Measurements from ENCODE around the genes SPDYE3 and ZCWPW1.

DNA sequence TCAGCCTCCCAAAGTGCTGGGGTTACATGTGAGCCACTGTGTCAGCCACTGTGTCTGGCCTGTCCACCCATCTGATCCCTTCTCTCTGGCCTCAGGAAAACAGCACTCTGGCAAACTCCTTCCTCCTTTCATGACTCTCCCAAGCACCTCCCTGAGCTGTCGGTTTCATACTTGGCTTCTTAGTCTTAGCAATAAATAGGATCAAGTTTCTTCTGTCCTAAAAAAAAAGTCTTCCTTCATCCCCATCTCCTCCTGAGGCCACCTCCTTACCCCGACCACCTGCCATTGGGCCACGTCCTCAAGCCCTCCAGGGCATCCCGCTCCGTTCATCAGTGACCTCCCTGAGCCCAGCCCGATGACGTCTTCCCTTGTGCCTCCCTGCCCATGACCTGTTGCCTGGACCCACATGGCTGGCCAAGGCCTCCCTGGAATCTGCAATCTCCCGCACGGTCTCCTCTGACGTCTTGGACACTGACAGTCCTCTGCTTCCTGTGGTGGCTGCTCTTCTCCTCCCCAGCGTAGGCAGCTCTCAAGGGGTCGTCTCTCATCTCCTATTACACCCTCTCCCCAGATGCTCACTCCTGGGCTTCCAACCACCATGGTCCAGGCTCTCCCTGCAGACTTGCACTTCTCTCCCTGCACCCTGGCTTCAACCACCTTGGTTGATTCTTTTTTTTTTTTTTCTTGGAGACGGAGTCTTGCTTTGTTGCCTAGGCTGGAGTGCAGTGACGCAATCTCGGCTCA is 26.6 kb downstream of the PVRIG start:
- RRBS, result no CpG with 5 or more reads among the region's 15 CpGs

- RRBS, result 3% methylated on average over 23 of the region's 113 CpGs
Observed at GRCh38 chr7:100271543-100272468, 35.7 kb upstream of the SPDYE3 start.

- RRBS, result no CpG with 5 or more reads among the region's 5 CpGs
Observed at GRCh38 chr7:100307548-100307798, at the start of gene SPDYE3. Gene SPDYE3 (plus strand): TSS chr7:100307702.

DNA sequence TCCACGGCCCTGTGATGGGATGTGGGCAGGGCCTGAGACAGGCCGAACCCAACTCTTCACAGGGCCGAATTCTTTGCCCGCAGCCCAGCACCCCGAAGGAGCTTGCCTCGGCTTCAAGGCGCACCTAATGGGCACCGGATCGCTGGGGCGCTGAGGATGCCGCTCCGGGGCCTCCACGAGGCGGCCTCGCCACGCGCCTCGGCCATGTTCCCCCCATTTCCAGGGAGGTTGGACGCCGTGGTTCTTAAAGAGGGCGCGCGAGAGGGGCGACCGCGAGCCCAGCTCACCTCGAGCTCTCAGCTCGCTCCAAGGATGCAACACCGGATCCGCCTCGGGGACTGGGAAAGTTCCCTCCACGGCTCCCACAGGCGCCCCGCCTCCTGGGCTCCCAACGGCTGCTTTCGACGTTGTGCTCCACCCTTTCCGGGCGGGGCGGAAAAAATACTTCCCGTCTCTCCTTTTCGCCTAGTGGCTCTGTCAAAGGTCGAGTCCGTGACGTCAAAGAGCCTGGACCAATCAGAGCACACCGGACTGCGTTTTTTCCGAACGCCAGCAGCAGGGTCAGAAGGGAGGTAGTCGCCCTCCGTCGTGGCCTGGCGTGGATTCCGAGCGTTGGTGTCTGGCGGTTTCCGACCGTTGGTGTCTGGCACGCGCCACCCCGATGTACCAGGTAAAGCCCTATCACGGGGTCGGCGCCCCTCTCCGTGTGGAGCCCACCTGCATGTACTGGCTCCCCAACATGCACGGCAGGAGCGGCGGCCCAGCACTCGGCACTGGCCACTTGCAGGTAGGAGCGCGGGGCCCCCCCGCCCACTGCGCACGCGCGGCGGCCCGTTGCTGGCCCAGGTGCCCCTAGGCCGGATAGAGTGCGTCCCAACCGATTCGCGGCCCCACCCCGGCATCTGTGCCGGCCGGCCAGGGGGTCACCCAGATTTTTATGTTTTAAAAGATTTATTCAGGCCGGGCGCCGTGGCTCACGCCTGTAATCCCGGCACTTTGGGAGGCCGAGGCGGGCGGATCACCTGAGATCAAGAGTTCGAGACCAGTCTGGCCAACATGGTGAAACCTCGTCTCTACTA is 22.0 kb upstream of the PILRB start:
- RRBS, result no CpG with 5 or more reads among the region's 96 CpGs

GRCh38 chr7:100346731-100347964 is 10.8 kb upstream of the PILRB start:
- RRBS, result no CpG with 5 or more reads among the region's 9 CpGs

DNA sequence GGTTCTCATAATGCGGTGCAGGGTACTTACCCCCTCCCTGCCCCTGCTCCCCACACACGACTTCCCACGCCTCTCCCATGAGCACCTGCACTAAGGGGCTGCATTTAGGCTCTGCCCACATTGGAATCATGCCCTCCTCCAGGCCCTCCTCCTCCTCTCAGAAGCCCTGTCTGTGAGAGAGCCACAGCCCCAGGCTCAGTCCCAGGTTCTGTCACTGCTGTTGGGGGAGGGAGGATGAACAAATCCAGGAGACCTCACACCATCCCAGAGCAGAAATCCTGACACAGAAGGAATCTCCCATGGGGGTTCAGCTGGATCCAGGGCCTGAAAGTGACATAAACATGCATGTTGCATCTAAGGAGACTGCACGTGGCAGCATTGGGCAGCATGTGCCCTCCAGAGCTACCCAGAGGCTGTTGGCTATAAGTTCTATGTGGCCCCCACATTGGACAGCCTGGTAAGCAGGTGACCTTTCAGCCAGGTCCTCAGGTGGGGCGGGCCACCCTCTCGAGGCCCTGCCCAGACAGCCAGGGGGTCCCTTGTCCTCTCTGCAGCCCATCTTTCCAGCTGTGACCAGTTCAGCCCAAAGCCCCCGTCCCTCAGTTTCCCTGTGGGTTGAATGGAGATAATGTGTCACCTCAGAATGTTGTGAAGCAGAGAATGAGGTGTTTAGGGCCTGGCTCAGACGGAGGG is 1.6 kb upstream of the PILRA start:
- RRBS, result no CpG with 5 or more reads among the region's 8 CpGs

- RRBS, result no CpG with 5 or more reads among the region's 7 CpGs
Observed at GRCh38 chr7:100382441-100382843, 9.2 kb downstream of the PILRA start.

DNA sequence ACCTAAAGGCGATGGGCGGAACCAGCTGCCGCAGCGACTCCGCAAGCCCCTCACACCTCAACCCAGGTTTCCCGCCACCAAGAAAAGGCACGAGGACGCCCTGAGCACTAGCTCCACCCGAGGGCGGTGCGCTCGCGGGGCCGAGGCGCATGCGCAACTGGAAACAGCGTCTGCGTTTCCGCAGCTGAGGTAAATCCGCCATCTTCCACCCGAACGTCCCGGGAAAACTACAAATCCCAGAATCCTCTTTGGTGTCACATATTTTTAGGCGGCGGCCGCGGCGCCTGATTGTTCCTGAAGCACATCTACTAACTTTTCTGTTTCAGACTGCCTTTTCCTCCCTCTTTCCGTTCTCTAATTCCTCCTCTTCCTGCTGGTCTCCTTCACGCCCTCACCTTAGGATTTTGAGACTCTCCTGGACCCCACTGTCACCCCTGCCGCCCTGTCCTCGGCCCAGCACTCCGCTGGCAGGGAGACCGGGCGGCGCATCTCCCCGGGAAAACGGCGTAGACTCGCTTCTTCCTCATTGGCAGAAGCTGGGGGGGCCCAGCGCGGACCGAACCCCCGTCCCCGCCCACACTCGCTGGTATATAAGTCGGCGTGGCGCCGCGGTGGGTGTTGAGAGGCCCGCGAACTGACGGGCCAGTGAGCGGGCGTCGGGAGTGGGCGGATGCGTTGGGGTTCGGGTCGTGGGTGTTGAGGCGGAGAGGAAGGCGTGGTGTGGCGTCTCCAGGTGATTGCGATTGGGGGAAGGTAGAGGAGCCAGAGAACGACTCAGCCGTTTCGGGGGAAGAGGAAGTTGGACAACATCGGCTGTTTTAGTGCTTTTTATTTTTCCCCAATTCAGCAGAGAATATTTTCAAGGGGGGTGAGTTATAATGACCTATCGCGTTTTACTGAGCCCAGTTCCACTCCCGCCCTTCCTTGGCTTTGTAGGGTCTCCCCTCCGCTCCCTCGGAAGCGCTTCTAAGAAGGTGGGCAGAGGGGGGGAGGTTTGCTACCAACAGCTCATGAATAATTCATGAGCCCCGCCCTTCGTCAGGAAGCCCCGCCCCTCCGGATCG is at the start of gene ZCWPW1:
Gene ZCWPW1, minus strand, starts transcription at position 531 of the 1,064 bp plus-strand sequence.
- RRBS, result no CpG with 5 or more reads among the region's 80 CpGs

GRCh38 chr7:100431488-100432488 is 2.2 kb downstream of the MEPCE start:
- RRBS, result over 99% methylated on average over 5 of the region's 17 CpGs

DNA sequence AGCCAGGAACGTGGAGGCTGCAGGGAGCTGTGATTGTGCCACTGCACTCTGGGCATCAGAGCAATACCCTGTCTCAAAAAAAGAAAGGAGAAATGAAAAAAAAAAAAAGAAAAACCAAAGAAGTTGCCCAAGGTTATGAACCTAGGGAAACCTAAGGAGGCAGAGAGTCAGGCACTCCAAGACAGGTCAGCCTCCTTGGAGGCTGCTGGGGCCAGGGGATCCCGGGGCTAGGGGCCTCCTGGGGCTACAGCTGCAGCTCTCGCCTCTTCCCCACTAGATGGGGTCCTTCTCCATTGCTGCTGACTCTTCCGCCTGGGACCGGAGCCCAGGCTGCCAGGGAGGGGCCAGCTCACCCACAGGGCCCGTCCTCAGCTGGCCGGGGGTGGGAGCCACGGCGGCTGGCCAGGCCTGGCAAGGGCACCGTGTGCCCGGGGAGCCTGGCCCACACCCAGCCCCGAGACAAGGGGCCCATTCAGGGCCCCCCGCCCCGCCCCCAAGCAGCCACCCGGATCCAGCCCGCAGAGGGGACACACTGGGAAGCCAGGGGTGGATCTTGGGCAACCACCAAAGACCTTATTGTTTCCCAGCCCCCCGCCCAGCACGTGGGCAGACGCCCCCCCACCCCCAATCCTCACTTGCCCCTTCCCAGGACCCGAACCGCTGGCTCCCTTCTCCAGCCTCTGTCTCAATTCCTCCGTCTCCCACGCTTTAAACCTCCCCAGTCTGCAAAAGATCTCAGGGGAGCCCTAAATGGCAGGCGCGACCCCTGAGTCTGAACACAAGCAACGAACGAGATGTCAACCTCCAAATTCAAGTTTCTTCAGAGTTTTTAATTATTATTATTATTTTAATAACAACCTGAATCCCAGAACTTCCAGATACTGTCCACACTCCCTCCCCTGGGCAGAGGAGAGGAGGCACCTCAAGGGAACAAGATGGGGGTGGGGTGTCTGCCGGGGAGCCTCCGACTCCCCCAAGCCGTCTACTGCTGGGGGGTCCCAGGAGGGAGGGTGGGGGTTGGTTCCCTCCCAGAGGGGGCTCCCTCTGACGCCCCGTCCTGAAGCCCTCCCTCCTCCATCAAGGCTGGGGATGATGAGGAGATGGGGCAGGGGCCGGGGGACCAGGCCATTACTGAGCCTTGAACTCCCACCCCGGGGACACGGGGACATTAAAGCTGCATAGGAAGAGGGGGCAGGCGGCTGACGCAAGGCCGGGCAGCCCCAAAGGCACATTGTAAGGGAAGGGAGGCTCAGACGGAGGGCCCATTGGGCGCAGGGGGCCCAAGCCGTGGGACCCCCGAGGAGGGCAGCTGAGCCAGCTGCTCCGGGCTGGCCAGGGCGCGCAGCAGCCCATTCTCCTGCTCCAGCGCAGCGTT is 2.1 kb upstream of the SPACDR start:
- RRBS, result 76% methylated on average over 23 of the region's 47 CpGs

- RRBS, result 7% methylated on average over 10 of the region's 39 CpGs
Observed at GRCh38 chr7:100477151-100478058, 1.6 kb downstream of the TSC22D4 start.

DNA sequence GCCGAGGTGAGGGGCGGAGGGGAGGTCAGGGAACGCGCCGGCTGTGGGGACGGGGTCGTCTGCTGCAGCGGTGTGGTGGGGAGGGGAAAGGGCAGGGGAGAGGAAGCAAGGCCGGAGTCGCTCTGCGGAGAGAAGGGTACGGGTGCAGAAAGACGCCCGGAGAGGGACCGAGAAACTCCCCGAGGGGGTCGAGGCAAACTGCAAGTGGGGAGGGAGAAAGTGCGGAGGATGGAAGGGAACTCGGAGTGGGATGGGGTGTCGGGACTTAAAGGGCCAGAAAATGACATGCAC is 601 bp downstream of the AGFG2 start:
- RRBS, result 3% methylated on average over 8 of the region's 20 CpGs

DNA sequence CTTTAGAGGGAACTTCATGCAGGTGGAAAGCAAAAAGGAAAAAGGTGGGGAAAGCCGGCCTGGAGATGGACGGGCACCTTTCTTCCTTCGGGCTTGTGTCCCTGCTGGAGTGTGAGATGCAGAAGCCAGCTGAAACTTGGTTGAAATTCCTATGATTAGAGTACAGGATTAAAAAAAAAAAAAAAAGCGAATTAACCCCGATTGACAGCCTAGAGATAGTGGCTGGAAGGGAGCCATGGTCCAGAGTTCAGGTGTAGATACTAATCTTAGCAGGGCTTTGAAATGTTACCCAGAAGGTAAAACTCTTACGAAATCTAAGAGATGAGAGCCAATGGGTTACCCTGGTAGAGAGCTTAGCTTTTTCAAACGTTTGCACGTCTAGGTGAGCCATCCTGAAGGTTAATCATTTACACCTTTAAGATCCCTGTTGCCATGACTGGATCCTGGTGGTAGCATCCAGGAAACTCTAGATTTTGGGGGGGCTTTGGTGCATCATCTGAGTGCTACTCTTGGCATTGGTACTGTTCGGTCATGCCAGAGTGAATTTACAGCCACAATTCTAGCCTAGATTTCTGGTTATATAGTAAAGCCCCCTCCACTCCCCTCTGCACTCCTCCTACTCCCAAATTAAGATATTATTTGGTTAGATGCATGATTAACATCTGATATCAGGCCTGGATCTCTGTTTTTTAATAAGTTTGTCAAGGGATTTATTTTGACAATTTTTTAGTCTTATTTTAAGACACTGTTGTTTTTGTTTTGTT is 1.1 kb downstream of the AGFG2 start:
- RRBS, result no CpG with 5 or more reads among the region's 9 CpGs

- RRBS, result no CpG with 5 or more reads among the region's 8 CpGs
Observed at GRCh38 chr7:100544382-100545460, 5.7 kb downstream of the AGFG2 start.

DNA sequence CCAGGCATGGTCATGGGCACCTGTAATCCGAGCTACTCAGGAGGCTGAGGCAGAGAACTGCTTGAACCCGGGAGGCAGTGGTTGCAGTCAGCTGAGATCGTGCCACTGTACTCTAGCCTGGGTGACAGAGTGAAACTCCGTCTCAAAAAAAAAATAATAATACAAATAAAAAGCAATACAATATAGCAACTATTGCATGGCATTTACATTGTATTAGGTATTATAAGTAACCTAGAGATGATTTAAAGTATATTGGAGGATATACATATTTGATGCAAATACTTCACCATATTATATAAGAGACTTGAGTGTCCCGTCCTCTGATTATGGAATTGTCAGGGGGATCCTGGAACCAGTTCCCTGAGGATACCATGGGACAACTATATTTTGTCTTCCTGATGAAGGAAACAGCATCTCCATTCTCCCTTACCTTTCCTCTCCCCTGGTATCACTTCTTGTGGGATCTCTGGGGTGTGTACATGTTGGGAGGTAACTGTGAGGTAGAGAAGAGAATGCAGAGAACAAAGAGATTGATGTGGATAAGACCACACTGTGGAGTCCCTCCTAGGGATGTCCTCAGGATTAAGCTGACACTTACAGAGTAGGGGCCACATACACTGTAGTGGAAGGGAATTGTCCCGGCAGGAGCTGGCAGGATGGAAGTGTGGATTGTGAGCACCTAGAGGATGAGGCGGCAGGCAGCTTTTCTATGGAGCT is 13.3 kb downstream of the AGFG2 start:
- RRBS, result no CpG with 5 or more reads among the region's 7 CpGs

DNA sequence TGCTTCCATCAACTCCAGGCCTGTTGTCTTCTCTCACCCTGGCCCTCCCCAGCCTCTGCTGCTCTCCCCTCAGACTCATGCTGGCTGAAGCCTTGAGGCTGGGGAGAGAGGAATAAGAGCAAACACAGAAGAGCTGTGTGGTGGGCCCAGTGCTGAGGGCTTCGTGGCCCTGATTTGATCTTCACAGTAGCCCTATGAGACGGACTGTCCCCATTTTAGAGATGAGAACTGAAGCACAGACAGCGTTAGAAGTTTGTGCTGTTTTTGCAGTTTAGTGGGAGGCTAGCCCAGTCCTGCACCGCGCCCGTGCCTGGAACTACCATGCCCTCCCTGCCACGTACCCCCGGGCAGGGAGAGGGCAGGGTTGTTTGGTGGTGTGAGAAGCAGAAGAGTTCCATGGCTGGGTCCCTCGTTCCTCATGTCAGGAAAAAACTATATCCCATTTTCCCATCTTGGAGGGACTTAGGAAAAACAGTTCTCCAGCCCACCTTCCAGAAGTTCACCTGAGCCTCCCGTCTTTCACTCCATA is 10.3 kb downstream of the SAP25 start:
- RRBS, result no CpG with 5 or more reads among the region's 10 CpGs

DNA sequence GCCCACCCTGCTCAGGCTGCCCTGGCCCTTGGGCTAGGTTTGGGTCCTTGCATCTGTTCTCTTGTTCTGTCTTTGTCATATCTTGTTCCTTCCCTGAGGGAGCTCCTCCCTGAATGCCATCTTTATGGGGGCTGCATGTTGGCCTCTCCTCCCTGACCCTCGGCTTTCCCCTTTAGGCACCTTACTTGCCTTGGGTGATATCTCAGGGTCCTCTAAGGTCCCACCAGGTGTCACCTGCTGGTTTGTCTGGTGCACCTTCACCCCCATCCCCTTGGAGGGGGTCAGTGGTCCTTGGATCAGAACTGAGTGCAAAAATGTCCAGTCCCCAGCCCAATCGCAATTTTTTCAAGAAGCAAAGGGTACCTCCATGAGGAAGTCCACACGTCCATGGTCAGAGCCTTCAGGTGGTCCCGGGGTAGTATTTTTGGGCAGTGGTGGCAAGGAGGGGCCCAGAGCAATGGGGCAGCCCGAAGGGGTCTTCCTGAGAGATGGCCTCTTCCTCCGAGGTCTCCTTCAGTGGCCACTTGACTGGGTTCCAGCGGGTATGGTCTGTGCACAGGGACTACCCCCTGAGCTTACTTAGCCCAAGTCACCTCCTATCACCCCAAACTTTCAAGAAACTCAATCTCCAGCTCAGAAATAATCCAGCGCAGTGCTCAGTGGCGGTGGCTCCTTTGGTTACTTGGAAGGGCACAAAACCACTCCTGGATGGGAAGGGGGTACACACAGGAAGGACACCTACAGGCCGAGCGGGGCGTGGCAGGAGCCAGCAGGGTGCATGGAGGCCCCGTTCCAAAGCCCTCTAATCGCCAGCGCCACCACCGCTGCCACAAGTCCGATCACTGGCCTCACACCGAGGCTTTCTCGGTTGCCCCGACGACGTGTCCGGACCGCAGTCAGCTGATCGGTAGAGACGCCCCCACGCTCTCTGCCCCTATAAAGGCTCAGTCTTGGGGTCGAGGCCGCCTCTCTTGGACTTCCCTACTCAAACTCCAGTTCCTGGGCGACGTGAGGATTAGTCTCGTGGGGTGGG is 4.6 kb downstream of the SAP25 start:
- RRBS, result no CpG with 5 or more reads among the region's 32 CpGs

DNA sequence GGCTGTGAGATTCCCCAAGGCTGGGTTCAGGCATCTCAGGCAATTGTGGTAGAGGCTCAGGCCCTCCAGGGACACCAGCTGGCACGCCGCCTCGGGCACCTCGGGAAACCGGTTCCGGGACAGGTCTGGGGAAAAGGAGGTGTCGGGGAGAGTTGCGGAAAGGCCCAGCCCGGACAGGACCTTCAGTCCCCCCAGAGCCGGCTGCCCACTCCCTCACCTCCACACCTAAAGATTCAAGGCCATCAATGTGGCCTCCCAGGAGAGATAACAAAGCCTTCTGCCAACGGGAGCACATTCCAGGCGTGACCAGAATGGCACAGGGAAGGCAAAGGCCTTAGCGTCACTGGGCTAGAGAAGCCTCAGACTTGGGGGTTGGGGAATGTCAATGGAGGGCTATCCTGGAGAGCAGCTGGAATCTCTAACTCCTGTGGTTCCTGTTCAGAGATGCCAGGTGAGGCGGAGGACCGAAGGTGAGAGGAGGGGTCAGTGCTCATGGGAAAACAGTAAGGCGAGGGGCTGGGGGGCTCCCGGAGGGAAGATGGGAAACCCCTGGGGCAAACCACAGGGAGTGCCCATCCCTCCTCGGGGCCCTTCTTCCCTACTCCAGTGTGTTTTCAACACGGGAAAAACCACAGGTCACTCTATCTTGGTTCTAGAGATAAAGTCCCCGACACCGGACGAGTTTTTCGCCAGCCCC is 3.4 kb downstream of the LRCH4 start:
- RRBS, result 84% methylated on average over 4 of the region's 23 CpGs

DNA sequence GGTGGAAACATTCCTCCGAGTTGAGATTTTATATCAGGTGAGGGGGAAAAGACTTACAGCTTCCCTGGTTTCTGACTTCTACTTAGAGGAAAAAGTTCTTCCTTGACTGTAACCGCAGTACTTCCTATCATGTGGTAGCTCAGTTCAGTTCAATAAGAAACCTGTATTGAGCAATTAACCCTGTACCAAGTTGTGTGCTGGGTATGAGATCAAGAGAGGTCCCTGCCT is 1.4 kb downstream of the MOSPD3 start:
- RRBS, result no CpG with 5 or more reads among the region's 2 CpGs

GRCh38 chr7:100816461-100816803 is 10.9 kb downstream of the EPHB4 start:
- RRBS, result no CpG with 5 or more reads among the region's 8 CpGs

All from HL-60 (cell line).